ENCODE data around the gene CEP128.

- PRO-cap: no peak
- RAMPAGE, long total RNA, 4 experiments: no peak in any of the 4 experiments
Observed at GRCh38 chr14:77139331-77140306, 2.0 kb downstream of the ZDHHC22 start.

DNA sequence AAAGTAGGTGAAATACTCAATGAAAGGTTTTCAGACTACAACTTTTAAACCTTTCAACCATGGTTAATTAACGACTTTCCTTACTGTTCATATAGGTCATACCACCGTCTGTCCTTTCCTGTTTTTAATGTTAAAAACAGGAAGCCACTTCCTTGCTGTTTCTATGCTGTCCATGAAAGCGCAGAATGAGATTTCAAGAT is 27.4 kb downstream of the SPTLC2 start:
- PRO-cap: no peak
- RAMPAGE, long total RNA, 4 experiments: no peak in any of the 4 experiments

DNA sequence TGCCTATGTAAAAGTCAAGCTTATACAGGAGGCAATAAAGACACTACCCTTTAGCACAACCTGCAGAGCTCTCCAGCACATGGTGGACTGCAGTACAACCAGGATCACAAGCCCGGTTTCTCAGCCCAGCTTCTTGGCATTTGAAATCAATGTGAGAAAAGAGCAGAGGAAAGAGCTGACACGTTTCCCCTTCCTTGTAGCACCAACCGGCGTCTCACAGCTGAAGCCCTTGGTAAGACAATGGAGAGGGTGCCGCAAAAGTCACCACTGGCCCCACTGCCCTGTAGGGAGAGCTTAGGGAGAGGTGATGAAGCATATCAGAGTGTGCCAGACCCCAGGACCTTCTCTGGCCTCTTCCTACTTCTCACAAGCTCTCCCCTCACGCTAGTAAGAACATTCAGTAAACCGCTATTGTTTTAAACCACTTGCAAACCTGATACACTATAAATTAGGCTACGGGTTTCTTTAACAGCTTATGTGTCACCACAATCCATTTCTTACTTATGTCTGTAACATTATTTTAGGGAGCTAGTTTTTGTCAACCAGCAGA is 8.5 kb downstream of the SPTLC2 start:
- PRO-cap: bidirectional peak, plus-strand start at position 233 of the sequence, minus-strand start at position 110 of the sequence
- RAMPAGE, long total RNA, 4 experiments: no peak in any of the 4 experiments

GRCh38 chr14:77641075-77641524 is 24.7 kb upstream of the SPTLC2 start:
- PRO-cap: no peak
- RAMPAGE, long total RNA, 4 experiments: no peak in any of the 4 experiments

DNA sequence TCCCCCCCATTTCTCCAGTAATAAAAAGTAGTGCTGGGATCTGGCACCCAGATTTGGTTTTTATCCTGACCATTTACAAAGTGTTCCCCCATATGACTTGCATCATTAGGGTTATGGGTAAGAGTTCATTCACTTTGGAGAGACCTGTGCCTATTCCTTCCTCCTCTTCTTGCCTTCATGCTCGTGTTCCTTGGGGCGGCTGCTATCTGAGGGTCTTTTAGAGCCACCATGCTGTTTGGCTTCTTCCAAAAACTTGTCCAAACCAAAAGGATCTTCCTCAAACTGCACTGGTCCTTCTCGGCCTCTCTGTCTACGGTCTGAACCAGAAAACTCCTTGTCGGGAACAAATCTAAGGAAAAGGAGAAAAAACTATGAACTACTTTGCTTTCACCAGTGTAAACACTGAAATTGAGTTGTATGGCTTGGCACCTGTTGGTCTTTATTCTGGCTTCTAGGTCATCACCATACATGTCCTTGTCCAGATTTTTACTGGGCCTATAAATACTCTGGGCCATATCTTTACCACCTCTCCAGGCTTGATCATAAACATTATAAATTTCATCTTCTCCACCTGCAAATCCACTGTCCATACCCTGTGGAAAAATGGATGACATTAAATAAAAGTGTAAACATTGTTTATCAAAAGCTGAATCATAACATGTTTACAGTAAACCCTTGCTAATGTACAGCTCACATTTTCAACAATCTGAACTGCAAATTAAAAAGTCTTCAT is 10.2 kb downstream of the SLIRP start:
- PRO-cap: no peak
- RAMPAGE, long total RNA, 4 experiments: no peak in any of the 4 experiments

DNA sequence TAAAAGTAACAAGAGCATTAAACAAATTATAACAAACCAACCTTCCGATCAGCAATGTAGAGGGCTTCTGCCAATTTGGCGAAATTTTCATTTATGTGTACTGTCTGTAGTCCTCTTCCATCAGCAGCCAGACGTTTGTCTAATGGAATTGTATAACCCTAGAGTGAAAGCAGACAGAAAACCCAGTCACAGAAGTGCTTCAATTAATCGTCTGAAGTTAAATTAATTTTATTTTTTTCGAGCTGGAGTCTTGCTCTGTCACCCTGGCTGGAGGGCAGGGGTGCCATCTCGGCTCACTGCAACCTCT is 24.5 kb downstream of the SLIRP start:
- PRO-cap: no peak
- RAMPAGE, long total RNA, 4 experiments: no peak in any of the 4 experiments

DNA sequence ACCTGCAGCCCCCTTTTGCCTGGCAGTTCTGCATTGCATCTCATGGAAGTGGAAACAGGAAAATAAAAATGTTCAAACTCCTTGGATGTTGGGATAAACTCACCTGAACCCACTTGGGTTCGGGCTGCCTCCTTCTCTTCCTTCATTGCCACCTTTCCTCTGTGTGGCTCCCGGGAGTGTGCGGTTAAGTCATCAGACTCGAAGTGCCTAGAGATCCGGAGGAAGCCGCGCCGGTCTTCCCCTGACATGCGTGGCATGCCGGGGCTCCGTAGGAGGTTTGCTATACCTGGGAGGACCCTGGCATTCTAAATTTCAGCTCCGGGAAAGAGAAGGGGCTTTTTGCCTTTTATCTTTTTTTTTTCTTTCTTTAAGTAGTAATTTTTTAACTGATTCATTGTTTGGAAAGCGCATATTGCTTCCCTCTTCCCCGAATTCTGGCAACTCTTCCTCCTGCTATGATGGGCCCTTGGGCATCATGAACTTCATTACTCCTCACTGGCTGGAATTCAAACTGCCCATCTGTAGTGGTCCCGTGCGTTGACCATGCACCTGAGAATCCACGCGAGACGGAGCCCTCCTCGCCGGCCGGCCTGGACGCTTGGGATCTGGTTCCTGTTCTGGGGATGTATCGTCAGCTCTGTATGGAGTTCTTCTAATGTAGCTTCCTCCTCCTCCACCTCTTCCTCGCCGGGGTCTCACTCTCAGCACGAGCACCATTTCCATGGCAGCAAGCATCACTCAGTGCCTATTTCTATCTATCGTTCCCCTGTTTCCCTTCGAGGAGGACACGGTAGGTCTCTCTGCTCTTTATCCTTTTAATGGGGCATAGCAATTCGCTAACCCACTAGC is 931.3 kb downstream of the DIO2 start:
- PRO-cap: no peak
- RAMPAGE, long total RNA, 4 experiments: no peak in any of the 4 experiments

GRCh38 chr14:79332541-79333032 is 878.7 kb downstream of the DIO2 start:
- PRO-cap: no peak
- RAMPAGE, long total RNA, 4 experiments: no peak in any of the 4 experiments

- PRO-cap: bidirectional peak, plus-strand start at chr14:80941907, minus-strand start at chr14:80941702
- RAMPAGE, long total RNA, 4 experiments: start-site peak on the minus strand in 3 of 4 experiments, at chr14:80941428-80941780 at its widest, 6 to 97 reads per replicate
Observed at GRCh38 chr14:80940819-80942157, at the start of gene CEP128. CEP128 (minus strand) TSS chr14:80941738.

DNA sequence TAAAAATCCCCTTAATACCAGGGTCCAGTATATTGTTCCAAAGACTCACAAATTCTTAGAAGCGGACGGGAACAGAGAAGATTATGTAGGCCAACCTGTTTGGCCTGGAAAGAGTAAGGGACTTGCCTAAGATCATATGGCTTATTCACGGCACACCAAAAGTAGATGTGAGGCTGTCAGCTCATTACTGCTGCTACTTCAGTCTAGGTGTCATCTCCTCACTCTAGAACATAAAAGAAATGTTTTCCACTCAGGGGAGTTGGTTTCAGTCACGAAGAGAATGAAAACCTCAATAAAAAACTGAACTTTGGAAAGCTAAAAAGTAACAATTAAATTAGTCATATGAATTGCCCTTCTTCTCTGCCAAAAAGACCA is 607 bp upstream of the CEP128 start:
- PRO-cap: no peak
- RAMPAGE, long total RNA, 4 experiments: no peak in any of the 4 experiments

DNA sequence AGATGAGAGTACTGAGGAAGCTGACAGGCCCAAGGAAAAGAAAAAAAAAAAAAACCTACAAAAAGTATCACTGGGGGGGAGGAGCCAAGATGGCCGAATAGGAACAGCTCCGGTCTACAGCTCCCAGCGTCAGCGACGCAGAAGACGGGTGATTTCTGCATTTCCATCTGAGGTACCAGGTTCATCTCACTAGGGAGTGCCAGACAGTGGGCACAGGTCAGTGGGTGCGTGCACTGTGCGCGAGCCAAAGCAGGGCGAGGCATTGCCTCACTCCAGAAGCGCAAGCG is 106.7 kb downstream of the GTF2A1 start:
- PRO-cap: no peak
- RAMPAGE, long total RNA, 4 experiments: no peak in any of the 4 experiments

GRCh38 chr14:81323667-81324732 is 76.1 kb downstream of the STON2 start:
- PRO-cap: bidirectional peak, plus-strand start at chr14:81324253, minus-strand start at chr14:81324157; bidirectional peak, plus-strand start at chr14:81324366, minus-strand start at chr14:81324333
- RAMPAGE, long total RNA, 4 experiments: no peak in any of the 4 experiments

DNA sequence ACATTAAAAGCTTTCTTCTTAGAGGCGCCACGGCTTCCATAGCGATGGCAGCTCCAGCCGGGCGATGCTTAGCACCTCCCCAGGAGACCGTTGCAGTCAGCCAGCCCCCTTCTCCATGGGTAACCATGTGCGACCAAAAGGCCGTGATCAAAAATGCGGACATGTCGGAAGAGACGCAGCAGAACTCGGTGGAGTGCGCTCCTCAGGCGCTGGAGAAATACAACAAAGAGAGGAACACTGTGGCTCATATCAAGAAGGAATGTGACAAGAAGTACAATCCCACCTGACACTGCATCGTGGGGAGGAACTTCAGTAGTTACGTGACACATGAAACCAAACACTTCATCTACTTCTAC is 12.7 kb upstream of the STON2 start:
- PRO-cap: no peak
- RAMPAGE, long total RNA, 4 experiments: no peak in any of the 4 experiments

- PRO-cap: no peak
- RAMPAGE, long total RNA, 4 experiments: no peak in any of the 4 experiments
Observed at GRCh38 chr14:81464355-81465229, 64.5 kb upstream of the STON2 start.

GRCh38 chr14:82693002-82693333 is 1159.3 kb upstream of the SEL1L start:
- PRO-cap: no peak
- RAMPAGE, long total RNA, 4 experiments: start-site peak on the minus strand in 1 of 4 experiments, at chr14:82693155-82693175 at its widest, 11 reads per replicate

- PRO-cap: bidirectional peak, plus-strand start at chr14:85415594, minus-strand start at chr14:85415356
- RAMPAGE, long total RNA, 4 experiments: no peak in any of the 4 experiments
Observed at GRCh38 chr14:85415224-85415743, 114.7 kb upstream of the FLRT2 start.

DNA sequence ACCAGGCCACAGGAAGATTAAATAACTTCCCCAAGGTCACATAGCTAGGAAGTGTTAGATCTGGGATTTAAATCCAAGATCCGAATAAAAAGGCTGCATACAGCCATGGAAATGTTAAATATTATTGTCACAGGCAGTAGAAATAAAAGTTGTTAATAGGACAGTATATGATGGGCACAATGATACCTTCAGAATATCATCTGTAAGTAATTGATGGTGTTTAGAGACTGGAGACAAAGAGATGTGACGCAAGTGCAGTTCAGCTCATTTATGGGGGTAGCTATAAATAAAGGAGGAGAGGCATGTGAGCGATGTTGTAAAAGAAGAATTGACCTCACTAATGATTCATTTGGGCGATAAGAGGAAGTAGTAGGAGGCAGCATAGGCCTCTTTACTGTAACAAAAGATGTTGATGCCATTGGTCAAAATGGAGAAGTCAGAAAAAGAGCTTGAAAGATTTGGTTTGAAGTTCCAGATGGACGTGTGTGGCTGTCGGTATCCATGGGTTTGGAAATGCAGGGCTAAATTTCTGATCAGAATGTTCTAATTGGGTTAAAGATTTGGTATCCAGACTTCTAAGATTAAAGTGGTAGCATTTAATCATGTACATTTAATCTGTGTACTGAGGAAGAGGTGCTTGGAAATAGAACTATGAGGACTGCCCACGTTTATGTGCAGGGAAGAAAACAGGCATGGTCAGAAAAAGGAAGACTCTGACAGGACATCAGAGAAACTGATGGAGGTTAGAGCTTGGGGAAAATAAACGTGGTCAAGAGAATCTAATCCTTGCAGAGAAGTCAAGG is 70.1 kb downstream of the FLRT2 start:
- PRO-cap: unidirectional peak, plus-strand start at position 474 of the sequence
- RAMPAGE, long total RNA, 4 experiments: no peak in any of the 4 experiments

DNA sequence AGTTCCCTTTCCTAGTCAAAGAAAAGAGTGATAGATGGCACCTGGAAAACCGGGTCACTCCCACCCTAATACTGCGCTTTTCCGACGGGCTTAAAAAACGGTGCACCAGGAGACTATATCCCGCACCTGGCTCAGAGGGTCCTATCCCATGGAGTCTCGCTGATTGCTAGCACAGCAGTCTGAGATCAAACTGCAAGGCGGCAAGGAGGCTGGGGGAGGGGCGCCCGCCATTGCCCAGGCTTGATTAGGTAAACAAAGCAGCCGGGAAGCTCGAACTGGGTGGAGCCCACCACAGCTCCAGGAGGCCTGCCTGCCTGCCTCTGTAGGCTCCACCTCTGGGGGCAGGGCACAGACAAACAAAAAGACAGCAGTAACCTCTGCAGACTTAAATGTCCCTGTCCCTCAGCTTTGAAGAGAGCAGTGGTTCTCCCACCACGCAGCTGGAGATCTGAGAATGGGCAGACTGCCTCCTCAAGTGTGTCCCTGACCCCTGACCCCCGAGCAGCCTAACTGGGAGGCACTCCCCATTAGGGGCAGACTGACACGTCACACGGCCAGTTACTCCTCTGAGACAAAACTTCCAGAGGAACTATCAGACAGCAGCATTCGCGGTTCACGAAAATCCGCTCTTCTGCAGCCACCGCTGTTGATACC is 782.6 kb downstream of the FLRT2 start:
- PRO-cap: no peak
- RAMPAGE, long total RNA, 4 experiments: no peak in any of the 4 experiments

- PRO-cap: no peak
- RAMPAGE, long total RNA, 4 experiments: no peak in any of the 4 experiments
Observed at GRCh38 chr14:88049416-88049758, 44.5 kb downstream of the GPR65 start.

DNA sequence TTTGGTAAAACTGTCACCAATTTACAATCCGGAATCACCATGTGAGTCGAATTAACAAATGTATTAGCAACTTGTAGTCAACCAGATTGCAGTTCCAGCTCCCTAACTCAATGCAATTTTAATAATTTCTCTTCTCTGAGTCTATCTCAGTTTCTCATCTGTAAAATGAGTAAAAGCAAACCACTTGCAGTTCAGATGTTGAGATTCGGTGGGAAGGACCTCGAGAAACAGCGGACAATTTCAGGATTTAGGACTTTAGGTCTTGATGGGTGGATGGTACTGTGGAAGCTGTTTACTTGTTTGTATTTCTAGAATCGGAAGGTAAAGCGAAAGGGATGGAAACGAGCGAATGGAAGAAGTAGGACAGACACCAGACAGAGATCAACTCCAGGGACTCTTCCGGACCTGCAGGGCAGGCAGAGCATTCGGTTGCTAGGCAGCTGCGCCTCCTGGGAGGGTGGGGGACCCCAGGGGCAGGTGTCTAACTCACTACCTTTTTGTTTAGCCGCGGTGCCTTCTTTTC is 451 bp upstream of the TTC8 start:
- PRO-cap: bidirectional peak, plus-strand start outside the sequence, minus-strand start at position 389 of the sequence
- RAMPAGE, long total RNA, 4 experiments: no peak in any of the 4 experiments